Zone of skin (tissue), 1 donor: ENCODE data around the gene RIT1.

GRCh38 chr1:154877358-154877902, 7.3 kb upstream of the KCNN3 start:
- RRBS, result 33% methylated on average over 3 of the region's 15 CpGs

DNA sequence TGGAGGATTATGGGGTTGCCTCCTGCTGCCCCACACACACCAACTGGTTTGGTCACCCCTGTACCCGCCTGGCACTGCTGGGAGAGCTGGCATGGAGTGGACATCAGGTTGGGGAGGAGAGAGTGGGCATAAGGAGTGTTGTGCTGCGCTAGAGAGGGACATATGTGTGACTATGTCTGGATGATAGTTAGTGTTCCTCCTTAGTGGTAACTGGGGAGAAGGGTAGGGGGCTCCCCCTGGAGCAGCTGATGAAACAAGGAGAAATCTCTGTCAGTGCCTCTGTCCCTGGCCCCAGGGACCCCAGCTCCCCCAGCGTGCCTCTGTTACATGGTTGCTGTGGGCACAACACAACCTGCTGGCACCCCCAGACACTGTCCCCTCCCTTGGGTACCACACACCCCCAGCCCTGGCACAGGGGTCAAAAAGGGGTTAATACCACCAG, 1.9 kb downstream of the ZBTB7B start:
- RRBS, result no CpG with 5 or more reads among the region's 3 CpGs

GRCh38 chr1:155018165-155018743, 15.3 kb downstream of the DCST2 start:
- RRBS, result no CpG with 5 or more reads among the region's 8 CpGs

GRCh38 chr1:155079114-155079816, 628 bp downstream of the EFNA3 start:
- RRBS, result 2% methylated on average over 12 of the region's 36 CpGs

GRCh38 chr1:155091260-155091992, 12.8 kb downstream of the EFNA3 start:
- RRBS, result 2% methylated on average over 6 of the region's 26 CpGs

DNA sequence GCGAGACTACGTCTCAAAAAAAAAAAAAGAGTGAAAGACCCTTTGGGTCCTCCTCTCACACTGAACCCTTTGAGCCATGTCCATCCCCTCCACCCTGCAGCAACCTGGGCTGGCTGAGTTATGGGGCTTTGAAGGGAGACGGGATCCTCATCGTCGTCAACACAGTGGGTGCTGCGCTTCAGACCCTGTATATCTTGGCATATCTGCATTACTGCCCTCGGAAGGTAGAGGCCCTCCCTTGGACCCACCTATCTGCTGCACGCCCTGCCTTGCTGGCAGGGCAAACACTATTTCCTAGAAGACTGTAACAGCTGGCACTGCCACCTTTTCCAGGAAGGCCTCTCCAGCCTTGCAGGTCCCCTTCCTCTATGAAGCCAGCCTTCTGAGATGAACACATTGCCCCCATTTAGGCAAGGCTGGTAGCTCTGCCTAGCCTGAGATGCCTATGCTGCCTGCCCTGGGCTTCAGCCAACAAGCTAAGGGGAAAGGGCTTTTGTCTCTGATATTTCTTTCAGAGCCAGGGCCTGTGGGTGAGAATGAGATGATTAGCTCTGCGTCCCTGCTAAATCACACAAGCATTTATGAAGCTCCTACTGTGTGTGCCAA, 1.2 kb downstream of the SLC50A1 start:
- RRBS, result no CpG with 5 or more reads among the region's 9 CpGs

GRCh38 chr1:155199569-155200253, 8.0 kb downstream of the THBS3 start:
- RRBS, result no CpG with 5 or more reads among the region's 8 CpGs

DNA sequence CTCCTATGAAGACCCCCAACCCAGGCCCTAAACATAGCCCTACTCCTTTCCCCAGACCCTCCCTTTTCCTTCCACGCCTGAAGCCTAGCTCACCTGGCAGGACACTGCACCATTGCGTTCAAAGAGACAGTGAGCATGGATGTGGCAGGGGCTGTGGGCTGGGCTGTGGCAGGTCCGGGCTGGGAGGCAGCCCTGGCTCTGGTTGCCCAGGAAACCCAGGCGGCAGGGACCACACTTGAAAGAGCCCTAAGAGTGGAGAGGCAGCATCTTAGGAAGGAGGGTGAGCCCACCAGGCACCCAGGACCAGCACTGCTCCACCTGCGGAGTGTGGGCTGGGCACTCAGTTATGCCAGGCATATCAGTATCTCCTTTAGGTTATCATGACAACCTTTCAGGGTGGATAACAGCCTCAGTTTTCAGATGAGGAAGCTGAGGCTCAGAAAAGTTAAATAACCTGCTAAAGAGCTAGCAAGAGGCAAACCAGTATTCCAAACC, 6.3 kb downstream of the THBS3 start:
- RRBS, result no CpG with 5 or more reads among the region's 5 CpGs

- RRBS, result 100% methylated on average over 2 of the region's 25 CpGs
These were observed 3.3 kb downstream of the MTX1 start for GRCh38 chr1:155211337-155212608.

- RRBS, result no CpG with 5 or more reads among the region's 6 CpGs
These were observed 12.1 kb downstream of the MTX1 start for GRCh38 chr1:155220600-155221009.

GRCh38 chr1:155309125-155310174, 784 bp downstream of the FDPS start:
- RRBS, result 2% methylated on average over 7 of the region's 26 CpGs

DNA sequence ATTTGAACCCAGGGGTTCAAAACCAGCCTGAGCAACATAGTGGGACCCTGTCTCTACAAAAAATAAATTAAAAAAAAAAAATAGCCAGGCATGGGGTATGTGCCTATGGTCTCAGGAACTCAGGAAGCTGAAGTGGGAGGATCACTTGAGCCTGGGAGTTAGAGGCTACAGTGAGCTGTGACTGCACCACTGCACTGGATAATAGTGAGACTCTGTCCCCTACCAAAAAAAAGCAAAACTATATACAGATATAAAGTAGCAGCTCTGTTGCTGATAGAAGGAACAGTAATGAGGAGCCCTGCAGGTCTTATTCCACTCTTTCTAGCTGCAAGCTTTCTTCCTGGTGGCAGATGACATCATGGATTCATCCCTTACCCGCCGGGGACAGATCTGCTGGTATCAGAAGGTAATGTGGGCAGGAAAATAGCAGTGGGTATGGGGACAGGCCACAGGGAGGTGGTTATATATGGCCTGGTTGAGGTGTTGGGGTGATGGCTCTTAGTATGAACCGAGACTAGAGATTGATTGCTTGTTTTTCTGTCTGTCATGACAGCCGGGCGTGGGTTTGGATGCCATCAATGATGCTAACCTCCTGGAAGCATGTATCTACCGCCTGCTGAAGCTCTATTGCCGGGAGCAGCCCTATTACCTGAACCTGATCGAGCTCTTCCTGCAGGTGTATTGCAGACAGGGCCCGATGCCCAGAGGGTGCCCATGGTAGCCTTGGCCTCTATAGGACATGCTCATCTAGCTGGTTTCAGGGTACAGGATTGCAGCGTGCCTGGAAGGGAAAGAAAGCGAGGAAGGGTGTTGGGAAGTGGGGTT, 2.9 kb upstream of the RUSC1 start:
- RRBS, result 100% methylated on average over 1 of the region's 11 CpGs

GRCh38 chr1:155637079-155637477, 27.1 kb downstream of the MSTO1 start:
- RRBS, result no CpG with 5 or more reads among the region's 7 CpGs

DNA sequence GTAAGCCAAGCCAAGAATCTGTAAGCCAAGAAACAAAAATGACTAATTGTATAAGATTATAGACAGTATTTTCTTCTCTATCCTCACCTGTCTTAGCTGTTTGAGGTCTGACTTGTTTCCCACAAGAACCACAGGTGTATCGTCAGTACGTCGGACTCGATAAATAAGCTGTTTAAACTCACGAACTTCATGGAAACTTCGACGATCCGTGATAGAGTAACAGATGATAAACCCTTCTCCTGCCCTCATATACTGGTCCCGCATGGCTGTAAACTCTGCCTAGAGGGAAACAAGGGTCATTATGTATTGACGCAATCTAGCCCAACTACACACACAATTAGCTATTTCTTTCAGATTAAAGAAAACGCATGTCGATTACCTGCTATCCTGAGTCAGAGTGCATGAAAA, 6.9 kb downstream of the RIT1 start:
- RRBS, result no CpG with 5 or more reads among the region's 12 CpGs

DNA sequence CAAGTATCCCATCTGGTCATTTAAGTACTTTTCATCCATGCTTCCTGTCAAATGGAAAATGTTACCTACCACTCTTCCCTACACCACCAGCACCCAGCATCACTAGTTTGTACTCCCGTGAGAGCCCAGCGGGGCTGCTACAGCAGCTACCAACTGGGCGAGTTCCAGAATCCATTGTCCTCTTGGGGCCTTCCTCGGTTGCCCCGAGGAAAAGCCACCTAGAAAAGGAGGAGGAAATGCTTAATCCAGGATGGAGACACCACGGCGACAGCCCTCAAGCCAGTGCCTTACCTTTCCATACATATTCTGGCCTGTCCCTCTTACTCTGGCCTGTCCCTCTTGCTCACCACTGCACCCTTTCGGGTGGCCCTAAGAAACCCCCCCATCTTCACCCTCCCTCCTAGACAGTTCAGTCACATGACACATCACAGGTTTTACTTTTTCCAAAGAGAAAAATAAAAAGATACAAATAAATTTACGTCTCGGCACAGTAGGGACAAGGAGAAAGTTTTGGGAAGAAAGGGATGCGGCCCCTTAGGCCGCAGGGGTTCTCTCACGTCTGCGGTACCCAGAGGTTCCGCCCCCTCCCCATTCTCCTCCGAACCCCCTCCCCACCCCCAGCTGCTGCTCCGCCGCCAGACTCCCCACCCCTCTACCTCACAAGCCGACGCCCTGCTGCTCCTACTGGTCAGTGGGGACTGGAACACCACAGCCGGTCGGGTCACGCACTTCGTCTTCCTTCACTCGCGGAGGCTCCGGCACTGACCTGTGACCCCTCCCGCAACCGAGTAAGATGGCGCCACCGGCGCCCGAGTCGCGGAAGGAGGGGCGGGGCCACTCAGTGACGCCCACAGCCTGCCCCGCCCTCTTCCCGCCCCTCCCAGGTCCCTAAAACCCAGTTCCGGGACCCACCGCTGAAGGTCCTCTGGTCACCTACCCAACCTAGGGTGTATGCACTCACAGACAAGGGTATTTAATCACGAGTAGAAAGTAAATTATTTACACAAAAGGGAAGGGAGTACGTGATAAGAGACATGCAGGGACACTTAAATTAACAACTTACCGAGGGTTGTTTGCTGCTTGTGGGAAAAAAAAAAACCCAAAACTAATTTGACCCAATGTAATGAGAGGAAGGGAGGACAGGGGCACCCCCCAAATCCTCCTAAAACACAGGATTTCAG, at the start of gene RIT1:
RIT1 (minus strand) TSS at position 763 of the 1,181 bp plus-strand sequence.
- RRBS, result under 1% methylated on average over 12 of the region's 44 CpGs

DNA sequence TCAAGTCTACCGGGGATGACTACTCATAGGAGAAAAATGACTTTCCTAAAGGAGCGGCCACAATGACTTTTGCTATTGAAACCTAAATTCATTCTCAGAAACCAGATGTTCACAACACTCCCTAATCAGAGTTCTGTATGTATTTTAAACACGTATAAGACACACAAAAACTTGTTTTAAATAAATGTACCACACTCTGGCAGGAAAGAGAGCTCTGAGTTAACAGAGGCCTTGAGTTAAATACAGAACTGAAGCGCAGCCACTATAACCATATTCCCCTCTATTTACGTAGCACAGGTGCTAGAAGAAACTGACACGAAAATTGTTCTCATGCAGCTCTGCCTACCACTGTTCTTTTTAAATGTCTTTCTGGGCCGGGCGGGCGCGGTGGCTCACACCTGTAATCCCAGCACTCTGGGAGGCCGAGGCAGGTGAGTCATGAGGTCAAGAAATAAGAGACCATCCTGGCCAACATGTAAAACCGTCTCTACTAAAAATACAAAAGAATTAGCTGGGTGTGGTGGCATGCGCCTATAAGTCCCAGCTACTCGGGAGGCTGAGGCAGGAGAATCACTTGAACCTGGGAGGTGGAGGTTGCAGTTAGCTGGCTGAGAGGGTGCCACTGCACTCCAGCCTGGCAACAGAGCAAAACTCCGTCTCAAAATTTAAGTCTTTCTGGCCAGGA, 761 bp upstream of the RIT1 start:
- RRBS, result no CpG with 5 or more reads among the region's 15 CpGs

DNA sequence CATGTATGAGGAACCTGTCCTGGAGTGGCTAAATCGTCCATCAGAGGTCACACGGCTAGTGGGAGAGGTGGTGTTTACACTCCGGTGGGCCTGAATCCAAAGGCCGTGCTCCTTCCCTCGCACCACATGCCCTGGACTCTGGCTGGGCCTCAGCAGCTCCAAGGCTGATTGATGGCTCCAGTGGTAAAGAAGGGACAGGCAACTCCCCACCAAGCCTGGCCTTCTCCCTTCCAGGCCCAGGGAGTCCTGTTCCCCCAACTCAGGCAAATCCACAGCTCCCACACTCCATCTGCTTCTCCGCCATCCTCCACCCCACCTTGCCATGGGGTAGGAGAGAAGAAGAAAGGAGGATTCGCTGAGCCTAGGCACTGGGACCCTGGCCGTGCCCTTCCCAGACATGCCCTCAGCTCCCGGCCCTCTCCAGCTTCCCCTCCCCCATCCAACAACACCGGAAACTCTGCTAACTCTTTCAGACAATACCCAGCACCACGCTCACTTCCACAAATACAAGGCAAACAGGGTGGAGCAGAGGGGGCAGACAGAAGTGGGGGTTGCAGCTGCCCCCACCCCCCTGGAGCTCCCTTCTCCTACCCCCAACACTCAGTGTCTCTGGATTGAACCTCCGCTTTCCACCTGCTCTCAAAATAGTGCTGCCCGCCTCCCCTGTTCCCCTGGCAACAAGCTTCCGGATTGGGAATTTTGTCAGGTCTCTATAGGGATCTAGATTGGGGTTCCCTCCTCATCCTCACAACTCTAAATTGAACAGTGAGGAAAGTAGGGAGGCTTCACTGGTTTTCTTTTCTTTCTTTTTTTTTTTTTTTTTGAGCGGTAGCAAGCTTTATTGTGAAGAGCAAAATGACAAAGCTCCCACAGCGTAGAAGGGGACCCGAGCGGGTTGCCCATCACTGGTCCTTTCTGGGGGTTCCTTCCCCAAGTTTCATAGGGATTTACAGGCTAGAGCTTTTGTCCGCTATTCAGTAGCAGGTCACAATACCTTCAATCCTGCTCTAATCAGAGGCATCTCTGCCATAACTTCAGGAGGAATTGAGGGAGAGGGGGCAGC, 10.6 kb downstream of the ARHGEF2 start:
- RRBS, result no CpG with 5 or more reads among the region's 19 CpGs

GRCh38 chr1:155970120-155971435, 7.8 kb downstream of the ARHGEF2 start:
- RRBS, result no CpG with 5 or more reads among the region's 20 CpGs

DNA sequence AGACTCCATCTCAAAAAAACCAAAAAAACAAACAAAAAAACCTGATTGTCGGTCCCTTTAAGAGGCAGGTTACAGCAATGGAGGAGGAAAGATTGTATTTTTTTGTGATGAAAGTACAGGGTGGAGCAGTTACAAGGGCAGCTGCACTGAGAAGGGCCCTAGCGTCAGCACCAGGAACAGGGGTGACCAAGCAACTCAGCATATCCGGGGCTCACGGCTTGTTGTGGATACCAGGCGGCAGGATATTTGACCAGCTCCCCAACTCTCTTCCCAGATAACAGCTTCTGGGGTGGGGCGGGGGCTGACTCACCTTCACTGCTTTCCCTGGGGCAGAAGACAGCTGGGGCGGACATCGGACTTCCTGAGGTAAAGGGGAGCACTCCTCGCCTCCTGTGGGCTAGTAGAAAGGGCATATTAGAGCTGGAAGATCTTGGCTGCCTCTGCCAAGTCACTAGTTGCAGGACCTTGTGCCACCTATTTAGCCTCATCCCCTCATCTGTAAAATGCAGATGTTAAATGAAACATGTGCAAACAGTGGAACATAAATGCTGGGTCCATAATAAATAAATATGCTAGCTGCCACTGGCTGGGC, 17.3 kb downstream of the SSR2 start:
- RRBS, result no CpG with 5 or more reads among the region's 9 CpGs

GRCh38 chr1:156052758-156053161, 838 bp downstream of the UBQLN4 start:
- RRBS, result no CpG with 5 or more reads among the region's 7 CpGs